ENCODE measurements around a stretch of chr2.

- PRO-cap, 10 experiments = no peak in any of the 10 experiments
These were observed 47.7 kb upstream of the GLI2 start for GRCh38 chr2:120687986-120688400.

DNA sequence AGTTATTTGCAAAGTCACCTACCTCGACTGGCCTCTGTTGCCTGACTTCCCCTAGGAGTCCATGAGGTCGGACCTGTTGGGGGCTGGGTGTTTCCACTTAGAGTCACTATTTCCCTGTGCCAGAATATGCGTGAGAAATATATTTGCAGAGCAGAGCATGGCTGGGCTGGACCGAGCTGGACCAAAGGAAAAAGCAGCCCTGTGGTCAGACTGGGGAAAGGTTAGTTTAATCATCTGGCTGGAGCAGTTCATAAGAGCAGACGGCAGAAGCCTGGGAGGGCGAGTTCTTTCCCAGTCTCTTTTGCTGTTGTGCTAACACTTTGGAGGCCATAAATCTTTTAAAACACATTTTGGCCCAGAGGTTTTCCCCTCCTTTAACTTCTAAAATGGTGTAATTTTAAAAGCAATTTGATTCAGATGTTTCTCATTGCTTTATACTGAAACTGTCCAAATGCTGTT, 66.5 kb downstream of the GLI2 start:
- PRO-cap, 10 experiments = no peak in any of the 10 experiments

- PRO-cap, 10 experiments = no peak in any of the 10 experiments
These were observed 82.9 kb downstream of the GLI2 start for GRCh38 chr2:120818516-120818956.

DNA sequence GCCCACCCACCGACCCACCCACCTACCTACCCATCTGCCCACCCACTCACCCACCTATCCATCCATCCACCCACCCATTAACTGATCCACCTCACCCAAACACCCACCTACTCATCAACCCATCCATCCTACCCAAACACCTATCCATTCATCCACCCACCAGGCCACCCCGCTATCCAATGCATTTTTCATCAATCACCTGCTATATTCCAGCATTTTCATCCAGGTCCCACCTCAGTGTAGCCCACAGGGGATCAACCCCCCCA, 121.8 kb downstream of the GLI2 start:
- PRO-cap, 10 experiments = no peak in any of the 10 experiments

DNA sequence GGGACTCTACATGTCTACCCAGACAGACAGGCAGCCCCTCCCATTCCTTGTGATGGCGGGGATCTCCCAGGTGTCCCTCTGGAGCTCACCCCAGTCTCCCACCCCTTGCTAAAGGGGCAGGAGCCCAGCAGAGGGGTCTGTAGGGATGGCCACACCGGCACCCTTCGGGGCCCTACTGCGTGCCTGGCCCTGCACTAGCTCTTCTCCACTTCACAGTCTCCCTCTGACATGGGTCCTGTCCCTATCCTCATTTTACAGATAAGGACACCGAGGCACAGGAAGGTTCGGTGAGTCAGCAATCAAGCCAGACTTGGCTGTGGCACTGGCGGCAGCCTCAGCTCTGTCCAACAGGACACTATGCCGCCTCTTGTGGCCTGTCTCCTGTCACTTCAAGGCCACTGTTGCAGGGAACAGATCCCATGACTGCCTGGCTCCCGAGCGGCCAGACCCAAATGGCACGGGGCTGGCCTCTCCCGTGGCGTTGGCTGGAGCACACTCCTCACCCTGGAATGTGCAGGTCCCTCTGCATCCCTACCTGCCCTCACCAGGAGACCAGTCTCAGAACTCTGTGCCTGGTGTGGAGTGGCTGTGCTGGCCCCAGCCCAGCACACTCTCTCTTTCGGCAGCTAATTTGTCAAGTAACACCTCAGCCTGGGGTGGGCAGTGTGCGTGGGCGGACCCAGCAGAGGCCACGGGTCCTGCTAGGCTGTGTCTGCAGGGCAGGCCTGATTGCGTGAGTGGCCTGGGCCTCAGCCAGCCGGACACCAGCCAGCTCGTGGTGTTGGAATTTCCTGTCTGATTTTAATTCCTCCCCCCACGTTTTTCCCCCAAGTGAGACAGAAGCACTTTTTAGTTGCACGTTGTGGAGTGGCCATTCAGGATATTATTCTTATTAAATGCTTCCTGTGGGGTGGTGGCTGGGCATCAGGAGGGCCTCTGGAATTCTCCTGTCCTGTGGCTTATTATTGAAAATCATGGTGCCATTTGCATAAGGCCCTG, 179.2 kb downstream of the GLI2 start:
- PRO-cap, 10 experiments = no peak in any of the 10 experiments

GRCh38 chr2:121015606-121016768, 269.0 kb downstream of the TFCP2L1 start:
- PRO-cap, 10 experiments = peak in 1 of 10 experiments; most common plus-strand start chr2:121016359 (in 1); most common minus-strand start chr2:121016025 (in 1)

GRCh38 chr2:121018506-121019137, 266.4 kb downstream of the TFCP2L1 start:
- PRO-cap, 10 experiments = peak in 1 of 10 experiments; most common plus-strand start chr2:121018957 (in 1); most common minus-strand start chr2:121018771 (in 1)

GRCh38 chr2:121487786-121488437, 161.3 kb downstream of the CLASP1 start:
- PRO-cap, 10 experiments = no peak in any of the 10 experiments

- PRO-cap, 10 experiments = peak in 1 of 10 experiments; most common plus-strand start chr2:121707760 (in 1)
These were observed 29.3 kb downstream of the NIFK start for GRCh38 chr2:121707256-121707872.

DNA sequence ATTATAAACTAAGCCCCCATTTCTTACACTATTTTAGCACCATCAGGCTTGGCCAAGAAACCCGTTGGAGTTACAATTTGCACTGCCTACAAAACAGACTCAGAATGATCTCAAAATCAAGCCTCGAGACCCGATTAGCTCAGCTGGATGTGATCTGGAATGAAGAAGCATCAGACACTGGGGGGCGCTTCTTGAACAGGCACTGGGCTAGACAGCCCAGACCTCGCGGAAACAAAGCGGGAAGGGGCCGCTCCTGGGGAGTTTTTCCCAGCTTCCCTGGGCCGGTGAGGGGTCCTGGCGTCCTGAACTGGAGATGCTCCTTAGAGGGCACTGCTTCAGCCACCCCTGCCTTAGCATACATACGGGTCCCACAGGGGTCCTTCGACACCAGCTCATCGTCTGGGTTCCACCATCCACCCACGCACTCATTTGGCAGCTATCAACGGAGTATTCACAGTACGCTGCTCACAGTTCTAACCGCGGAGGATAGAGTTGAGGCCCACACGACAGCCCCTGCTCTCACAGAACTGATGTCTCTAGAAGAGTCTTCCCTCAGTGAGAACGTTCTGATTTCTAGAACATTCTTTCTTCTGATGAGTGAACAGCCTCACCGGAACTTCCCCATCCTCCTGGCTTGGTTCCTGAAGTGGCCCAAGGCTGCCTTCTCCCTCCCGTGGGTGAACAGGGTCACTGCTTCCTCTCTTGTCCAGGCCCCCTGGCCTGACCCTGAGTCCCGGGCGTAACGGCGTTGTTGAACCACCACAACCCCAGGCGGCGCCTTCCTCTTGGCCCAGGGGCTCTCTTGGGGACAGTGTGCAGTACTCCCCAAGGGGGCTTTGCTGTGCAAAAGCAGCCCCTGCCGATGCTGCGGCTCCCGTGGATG, 146.9 kb downstream of the TSN start:
- PRO-cap, 10 experiments = no peak in any of the 10 experiments

DNA sequence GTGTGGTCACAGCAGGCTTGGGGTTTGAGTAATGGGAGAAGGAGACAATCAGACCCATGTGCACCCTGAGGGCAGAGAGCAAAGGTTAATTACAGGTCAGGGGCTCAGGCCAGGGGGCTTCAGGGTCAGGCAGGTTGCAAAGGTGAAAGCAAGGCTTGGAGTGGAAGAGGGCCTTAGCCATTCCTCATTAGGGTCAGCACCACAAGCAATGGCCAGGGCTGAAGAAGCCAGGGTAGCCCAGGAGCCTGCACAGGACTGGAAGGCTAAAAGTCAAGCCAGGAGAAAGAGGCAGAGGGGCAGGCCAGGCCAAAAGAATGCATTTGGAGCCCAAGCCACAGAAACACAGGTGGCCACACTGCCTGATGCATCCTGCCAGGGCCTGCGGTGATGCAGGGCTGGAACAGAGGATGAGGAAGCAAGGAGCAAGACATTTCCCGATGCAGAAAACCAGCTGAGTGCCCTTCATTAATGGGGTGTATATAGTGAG, 209.7 kb upstream of the GYPC start:
- PRO-cap, 10 experiments = peak in 7 of 10 experiments; most common plus-strand start position 284 of the sequence (in 7)

- PRO-cap, 10 experiments = peak in 1 of 10 experiments; most common minus-strand start chr2:126656797 (in 1)
These were observed 526 bp downstream of the GYPC start for GRCh38 chr2:126656408-126656960.

GRCh38 chr2:126656961-126657129, 887 bp downstream of the GYPC start:
- PRO-cap, 10 experiments = no peak in any of the 10 experiments

DNA sequence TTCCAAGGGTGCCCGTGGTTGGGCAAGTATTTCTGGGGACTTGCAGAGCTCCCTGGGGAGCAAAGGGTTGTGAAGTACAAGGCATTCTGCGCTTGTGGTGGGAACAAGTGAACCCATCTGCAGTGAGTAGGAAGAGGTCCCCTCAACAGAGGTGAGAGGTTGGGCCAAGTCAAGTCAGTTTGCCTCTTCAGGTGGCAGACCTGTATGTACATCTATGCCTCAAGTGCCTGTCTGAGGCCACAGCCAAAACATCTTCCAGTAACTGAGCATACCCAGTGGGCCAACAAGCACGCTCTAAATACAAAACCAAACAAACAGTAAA, 2.3 kb downstream of the GYPC start:
- PRO-cap, 10 experiments = peak in 3 of 10 experiments; most common plus-strand start position 45 of the sequence (in 3)

GRCh38 chr2:126688543-126688861, 32.5 kb downstream of the GYPC start:
- PRO-cap, 10 experiments = no peak in any of the 10 experiments

DNA sequence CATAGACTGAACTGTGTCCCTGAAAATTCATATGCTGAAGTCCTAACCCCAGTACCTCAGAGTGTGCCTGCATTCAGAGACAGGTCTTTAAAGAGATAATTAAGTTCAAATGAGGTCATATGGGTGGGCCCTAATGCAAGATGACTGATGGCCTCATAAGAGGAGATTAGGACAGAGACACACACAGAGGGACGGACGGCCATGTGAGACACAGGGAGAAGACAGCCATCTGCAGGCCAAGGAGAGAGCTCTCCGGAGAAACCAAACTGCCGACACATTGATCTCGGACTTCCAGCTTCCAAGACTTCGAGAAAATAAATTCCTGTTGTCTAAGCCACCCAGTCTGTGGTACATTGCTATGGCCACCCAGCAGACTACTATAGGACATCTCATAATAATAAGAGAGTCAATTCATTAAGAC, 103.5 kb downstream of the BIN1 start:
- PRO-cap, 10 experiments = no peak in any of the 10 experiments

DNA sequence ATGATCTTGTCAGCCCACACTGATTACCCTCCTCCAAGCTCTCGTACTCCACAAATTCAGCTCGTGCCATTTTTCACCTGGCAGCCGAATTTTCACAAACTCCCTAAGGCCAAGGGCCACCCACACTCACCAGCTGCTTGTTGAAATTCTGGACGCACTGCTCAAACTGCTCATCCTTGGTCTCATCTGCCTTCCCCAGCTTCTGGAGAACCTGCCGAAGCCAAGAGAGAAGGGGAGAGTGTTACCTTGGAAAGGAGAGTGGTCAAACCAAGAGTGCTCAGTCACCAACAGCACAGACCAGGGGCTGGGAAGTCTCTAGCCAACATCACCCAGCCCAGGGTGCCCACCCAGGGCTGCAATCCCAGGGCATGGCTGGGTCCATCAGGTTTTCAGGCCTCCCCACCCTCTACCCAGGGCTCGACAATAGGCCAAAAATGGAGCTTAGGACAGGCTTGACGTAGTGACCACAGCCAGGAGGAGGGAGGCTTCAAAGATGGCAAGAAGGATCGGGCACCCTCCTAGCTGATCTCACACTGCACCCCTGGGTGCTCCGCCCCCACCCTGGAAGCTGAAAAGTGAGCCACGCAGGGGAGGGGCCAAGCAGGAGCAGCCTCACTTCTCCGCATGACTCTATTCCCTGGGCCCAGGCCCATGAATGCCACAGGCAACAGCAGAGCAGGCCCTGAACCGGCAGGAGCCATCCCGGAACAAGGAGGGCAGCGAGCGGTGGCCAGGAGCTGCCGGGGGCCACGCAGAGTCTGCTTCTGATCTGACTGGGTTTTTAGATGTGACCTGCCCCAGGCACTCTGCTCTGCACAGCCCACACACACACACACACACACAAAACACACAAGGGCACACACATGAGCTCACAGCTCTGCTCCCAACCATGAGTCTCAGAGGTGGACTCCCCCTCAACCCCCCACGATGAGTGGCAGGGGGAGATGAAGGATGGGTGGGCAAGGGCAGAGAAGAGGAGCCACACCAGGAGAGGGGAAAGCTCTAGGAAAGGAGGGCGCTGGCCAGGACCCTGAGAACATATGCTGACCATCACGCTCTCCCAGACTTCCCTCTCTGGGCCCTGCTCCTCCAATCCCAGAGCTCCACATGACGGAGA, 30.1 kb downstream of the BIN1 start:
- PRO-cap, 10 experiments = no peak in any of the 10 experiments

DNA sequence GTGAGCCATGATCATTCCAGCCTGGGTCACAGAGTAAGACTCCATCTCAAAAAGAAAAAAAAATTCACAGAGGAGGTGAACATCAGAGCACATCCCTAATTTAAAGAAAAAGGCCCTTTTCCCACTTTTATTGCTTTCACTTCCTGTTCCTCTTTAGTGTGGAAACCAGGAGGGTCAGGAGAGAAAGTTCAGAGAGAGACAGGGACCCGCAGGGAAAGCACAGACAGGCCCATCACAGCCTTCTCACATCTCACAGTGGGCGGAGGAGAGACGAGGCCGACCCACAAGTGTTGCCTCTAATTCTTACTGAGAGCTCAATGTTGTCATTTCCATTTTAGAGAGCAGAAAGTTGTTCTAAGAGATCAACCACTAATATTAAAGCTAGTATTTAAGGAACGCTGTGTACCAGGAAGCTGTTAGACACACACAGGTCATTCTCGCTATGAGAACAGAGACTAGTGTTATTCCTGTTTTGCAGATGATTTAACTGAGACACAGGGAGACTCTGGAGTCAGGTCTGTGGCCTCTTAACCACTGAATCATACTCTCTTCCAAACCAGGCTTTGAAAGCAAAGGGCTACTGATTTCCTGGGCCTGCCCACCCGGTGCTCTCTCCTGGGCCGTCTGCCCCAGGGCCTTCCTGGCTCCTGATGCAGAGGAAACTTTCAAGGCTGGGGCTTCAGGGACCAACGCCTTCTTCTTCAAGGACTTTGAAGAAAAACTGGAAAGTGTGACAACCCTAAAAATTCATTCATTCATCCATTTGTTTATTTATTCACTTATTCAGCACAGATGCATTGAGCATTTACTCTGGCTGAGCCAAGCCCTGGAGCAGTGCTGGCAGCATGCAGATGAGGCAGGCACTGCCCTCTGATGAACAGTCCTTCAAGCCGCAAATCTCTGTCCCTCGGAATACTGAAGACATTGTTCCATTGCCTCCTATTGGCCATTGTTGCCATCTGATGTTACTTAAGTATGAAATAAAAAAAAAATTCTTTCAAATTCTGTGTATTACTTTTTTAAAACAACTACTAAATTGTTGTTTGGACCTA, 37.1 kb upstream of the BIN1 start:
- PRO-cap, 10 experiments = no peak in any of the 10 experiments

DNA sequence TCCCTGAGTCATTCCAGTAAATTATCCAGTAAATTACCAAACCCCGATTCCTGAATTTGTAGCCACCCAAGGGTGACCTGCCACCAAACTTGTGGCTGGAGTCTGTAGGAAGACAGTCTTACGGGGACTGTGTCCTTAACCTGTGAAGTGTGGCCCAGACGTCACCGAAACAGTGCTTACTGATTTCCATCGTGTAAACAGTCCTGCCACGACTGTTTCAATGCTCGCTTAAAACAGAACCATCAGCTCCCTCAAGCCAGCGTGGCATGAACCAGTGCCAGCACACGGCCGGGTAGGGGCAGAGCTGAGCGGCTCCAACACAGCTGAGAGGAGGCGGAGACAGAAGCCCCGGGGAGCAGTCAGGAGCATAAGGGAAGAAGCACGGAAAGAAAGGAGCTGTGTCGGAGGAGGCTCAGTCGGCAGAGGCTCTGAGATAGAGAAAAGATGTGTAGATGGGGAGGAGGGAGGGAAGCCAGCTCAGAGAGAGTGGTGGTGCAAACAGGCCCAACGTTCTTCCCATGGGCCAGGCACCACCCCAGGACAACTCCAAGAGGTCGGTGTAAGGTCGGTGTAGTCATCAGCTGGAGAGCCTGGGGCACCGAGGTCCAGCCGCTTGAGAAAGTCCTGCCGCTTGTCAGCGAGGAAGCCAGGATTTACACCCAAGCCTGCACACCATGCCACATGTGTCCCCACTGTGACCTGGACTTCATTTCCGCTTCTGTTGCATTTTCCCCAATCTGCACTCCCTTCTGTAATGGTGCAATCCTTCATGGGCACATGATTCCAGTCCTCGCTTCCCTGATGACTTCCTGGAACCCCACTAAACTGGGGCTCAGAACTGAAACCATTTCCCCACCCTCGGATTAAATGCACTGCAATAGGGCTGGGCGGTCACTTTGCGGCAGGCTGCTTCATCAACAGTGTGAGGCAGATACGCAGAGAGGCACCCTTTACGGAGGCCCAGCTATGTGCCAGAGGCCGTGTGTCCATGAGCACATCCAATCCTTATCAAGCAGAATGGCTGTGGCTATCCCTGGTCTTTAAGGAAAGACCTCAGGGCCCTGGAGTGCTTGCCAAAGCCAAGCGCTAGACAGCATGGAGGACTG, 43.6 kb downstream of the CYP27C1 start:
- PRO-cap, 10 experiments = peak in 1 of 10 experiments; most common plus-strand start position 863 of the sequence (in 1); most common minus-strand start position 712 of the sequence (in 1)

GRCh38 chr2:127217959-127218477, 2.1 kb downstream of the CYP27C1 start:
- PRO-cap, 10 experiments = no peak in any of the 10 experiments